Retinal pigment epithelial cell (primary cell): Measurements from ENCODE around the gene EIF1AY.

DNA sequence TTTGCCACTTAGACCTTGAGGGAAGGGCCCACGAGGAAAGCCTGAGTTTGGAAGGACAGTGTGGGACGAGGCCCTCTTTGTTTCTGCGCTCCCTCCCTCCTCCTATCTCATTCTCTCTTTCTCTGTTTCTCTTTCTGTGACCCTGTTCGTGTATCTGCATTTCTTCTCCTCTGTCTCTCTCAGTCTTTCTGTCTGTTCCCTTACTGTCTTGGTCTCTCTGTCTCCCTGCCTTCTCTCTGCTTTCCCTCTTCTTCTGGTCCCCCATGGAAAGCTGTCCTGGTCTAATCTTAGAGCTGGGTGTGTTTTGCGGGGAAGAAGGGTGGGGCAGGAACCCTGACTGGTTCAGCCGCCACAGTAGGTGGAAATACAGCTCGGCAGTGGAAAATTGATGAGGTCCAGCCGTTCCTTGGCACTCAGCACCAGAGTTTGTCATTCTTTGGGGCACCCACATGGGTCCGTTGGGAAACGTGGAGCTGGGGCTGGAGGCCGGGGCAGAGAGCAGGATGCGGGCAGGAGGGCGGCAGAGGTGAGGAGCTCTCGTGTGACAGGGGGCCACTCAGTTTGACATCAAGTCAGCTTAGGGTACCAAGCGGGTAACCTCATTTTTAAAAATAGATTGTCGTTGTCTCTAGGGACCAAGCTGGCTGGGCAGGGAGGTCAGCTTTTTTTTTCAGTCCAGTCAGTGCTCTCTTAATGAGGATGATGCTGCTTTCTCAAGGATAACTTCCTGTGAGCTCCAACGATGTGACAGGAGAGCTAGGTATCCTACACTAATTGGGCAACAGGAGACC is 364.2 kb upstream of the AMELY start:
- RRBS: no CpG with 5 or more reads among the region's 17 CpGs

GRCh38 chrY:7326117-7326832 is 414.7 kb upstream of the AMELY start:
- RRBS: no CpG with 5 or more reads among the region's 7 CpGs

DNA sequence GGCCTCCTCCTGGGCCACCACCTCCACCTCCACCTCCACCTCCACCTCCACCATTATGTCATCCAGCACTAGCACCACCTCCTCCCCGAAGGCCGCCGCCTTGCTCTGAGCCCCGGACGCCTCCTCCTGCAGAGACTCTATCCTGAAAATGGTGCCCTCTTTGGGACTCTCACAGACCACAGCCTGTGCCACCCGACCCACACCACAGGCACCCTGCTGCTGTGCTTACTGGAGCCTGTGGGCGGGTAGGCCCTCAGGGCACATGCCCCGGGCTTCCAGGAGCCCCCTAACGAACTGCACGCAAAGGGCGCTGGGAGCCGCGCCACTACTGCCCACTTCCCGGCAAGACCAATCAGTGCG is 541.2 kb downstream of the TSPY10 start:
- RRBS: 88% methylated on average over 8 of the region's 15 CpGs

- RRBS: no CpG with 5 or more reads among the region's 3 CpGs
Measured at GRCh38 chrY:10832477-10832764, 1304.7 kb downstream of the TSPY10 start.

DNA sequence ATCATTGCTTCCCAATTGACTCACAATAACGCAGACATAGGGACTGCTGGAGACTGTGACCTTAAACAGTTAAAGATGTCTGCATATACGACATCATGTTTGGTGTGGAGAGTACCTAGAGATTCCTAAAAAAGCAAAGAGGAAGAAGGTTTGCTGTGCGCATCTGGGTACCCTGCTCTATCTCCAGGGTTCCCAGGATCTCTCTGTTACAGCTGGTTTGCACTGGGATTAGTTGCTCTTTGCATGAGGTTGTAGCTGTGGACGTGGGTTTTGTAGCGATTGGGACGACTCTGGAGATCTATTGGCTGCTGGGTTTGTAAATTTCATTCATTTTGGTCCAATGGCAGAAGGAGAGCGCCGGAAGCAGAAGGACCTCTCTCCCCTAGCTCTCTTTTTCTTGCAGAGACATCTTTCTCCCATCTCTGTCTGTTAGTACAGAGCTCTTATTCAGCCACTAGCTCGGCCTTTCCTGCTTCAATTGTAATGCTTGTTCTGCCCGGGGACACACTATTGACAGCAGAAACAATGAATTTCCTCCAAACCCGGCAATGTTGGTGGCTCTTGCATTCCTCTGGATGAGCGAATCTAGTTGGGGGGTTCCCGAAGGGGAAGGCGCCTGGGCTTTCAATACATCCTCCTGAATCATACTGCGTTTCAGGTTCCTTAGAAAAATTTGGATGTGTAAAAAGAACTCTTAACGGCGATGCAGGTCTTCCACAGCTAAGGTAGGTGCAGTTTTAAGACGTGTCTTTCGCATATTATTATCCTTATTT is 1.9 kb upstream of the NLGN4Y start:
- RRBS: no CpG with 5 or more reads among the region's 19 CpGs

GRCh38 chrY:20575271-20576394 is at the start of gene EIF1AY:
Gene EIF1AY (plus strand): TSS chrY:20575776.
- RRBS: no CpG with 5 or more reads among the region's 46 CpGs